Kidney epithelial cell (primary cell): ENCODE results near the genes CUTC and SEC31B.

DNA sequence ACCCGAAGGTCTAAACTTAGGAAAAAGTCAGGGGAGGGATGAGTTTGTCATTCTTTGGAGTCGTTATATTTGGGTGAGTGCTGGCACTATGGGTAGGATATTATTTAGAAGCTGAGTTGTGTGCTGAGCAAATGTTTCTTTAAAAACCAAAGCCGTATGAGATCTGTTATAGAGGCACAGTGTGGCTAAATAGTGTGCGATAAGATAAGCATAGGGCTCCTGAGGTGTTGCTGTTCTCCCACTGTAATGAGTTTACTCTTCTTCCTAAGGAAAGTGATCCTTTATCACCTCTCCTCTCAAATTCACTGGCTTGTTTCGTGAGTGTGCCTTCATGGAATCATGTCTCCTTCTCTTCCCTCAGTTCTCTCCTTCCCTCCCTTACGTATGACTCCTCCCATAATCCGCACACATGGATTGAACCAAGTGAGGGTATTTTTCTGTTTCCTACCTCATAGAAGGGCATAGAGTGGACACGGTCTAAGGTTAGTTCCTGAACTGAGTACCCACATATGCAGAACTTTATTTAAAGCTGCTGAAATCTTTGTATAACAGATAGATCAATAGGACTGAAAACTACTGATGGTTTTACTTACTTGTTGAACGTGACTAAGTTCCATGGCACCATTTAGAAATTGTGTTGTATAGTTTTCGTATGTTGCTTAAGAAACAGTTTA, 4.0 kb upstream of the GOT1 start:
- RAMPAGE, long total RNA, result no peak
- RRBS, result no CpG with 5 or more reads among the region's 10 CpGs

GRCh38 chr10:99529877-99530415, 2.8 kb upstream of the NKX2-3 start:
- RAMPAGE, long total RNA, result no peak
- RRBS, result 2% methylated on average over 2 of the region's 30 CpGs

DNA sequence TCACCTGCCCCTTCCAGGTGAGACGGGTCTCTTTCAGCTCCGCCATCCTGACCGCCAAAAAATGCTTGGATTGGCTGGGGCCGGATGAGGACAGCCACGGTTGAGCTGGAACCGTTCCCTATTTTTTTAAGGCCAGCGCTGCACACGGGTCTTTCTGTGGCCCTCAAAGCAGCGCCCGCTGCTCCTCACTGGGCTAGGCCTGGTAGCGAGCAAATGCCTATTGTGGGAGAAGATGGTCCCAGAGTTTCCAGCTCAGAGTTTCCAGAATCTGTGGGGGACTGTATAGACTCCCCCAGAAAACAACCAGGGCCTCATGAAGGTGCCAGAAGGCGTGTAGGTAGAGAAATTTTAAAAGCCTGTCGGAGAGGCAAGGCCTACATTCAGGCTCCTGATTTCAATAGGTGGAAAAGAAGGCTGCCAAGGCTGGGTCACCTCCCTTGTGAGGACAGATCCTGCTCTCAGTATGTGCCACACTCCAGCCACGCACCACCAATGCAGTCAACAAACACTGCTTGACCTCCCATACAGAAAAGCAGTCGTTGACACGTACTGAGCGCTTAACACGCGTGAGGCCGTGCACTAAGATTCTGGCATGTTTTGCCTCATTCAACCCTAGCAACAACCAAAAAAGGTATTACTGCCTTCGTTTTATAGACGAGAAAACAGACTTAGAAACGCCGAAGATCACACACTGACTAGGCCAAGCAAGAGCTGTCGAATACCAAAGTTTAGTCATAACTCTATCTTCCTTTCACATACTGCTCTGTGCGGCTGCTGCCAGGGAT, 1.1 kb upstream of the NKX2-3 start:
- RAMPAGE, long total RNA, result no peak
- RRBS, result no CpG with 5 or more reads among the region's 26 CpGs

DNA sequence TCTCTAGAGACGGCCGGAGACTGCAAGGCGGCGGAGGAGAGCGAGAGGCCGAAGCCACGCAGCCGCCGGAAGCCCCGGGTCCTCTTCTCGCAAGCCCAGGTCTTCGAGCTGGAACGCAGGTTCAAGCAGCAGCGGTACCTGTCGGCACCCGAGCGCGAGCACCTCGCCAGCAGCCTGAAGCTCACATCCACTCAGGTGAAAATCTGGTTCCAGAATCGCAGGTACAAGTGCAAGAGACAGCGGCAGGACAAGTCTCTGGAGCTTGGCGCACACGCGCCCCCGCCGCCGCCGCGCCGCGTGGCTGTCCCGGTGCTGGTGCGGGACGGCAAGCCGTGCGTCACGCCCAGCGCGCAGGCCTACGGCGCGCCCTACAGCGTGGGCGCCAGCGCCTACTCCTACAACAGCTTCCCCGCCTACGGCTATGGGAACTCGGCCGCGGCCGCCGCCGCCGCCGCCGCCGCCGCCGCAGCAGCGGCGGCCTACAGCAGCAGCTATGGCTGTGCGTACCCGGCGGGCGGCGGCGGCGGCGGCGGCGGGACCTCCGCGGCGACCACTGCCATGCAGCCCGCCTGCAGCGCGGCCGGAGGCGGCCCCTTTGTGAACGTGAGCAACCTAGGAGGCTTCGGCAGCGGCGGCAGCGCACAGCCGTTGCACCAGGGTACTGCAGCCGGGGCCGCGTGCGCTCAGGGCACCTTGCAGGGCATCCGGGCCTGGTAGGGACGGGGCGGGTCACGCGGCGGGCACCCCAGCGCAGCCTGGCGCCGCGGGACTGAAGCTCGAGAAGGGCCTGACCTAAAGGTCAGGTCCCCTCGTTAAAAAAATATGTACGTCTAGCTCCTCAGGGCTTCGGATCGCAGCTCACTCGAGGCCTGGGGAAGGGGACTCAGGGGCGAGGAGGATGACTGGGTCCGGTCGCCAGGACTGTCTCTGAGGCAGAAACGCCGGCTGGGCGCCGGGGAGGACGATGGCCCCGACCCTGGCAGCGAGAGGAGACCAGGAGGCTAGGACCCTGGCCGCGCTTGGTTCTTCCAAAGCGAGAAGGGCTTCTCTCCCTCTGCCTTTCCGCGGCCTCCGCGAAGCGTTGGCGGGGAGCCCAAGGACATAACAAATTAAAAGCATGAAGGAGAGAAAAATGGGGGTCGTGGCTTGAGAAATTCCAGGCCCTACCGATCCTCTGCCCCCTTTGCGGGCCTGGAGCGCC, 2.7 kb downstream of the NKX2-3 start:
- RAMPAGE, long total RNA, result no peak
- RRBS, result 2% methylated on average over 33 of the region's 128 CpGs

DNA sequence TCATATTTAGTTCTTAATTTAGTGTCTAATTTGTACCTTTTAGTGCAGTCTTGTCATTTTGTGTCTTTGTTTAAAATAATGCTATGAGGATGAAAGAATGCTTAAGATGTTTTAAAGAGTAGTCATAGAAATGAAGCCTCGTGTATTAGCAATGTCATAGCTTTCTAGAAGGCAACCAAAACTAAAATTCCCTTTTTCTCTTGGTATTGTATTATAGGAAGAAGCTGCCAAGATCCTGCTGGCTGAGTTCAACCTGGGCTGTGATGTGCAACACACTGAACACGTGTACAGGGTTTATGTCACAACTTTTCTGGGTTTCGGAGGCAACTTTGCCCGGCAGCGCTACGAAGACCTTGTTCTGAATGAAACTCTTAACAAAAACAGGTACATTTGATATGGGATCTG, 36.2 kb downstream of the COX15 start:
- RAMPAGE, long total RNA, result no peak
- RRBS, result no CpG with 5 or more reads among the region's 6 CpGs

- RAMPAGE, long total RNA, result start-site peak on the minus strand at chr10:99732072-99732138, 50 and 196 reads in 2 replicates; start-site peak on the plus strand at chr10:99732211-99732280, 97 and 300 reads in 2 replicates
- RRBS, result under 1% methylated on average over 7 of the region's 91 CpGs
These were observed at the start of gene CUTC for GRCh38 chr10:99731813-99733039. TSS of gene CUTC (plus strand) at chr10:99732234.

- RAMPAGE, long total RNA, result no peak
- RRBS, result no CpG with 5 or more reads among the region's 1 CpG
These were observed 6.5 kb upstream of the ABCC2 start for GRCh38 chr10:99776059-99776310.

- RAMPAGE, long total RNA, result no peak
- RRBS, result no CpG with 5 or more reads among the region's 5 CpGs
These were observed 2.6 kb downstream of the ABCC2 start for GRCh38 chr10:99785040-99785431.

DNA sequence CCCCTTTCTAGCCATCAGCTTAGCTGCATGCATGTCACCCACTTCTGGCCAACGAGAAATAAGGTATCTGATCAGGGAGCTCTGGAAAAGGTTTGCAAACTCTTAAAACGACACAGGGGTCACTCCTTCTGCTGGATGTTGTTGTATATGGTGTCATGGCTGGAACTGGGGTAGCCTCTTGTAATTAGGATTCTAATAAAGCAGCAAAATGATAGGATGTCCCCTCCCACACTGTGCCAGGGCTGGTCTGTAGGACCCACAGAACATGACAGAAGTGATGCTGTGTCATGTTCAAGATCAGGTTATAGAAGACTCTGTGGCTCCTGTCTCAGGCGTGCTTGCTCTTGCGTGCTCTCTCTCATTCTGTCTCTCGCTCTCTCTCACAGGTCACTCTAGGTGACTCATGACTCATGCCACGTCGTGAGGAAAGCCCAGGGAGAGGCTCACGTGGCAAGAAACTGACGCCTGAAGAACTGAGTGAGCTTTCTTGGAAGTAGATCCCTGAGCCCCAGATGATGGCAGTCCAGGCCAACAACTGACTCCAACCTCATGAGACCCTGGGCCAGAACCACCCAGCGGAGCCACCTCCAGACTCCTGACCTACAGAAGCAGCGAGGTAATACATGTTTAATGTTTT, 103.4 kb downstream of the DNMBP start:
- RAMPAGE, long total RNA, result no peak
- RRBS, result no CpG with 5 or more reads among the region's 11 CpGs

DNA sequence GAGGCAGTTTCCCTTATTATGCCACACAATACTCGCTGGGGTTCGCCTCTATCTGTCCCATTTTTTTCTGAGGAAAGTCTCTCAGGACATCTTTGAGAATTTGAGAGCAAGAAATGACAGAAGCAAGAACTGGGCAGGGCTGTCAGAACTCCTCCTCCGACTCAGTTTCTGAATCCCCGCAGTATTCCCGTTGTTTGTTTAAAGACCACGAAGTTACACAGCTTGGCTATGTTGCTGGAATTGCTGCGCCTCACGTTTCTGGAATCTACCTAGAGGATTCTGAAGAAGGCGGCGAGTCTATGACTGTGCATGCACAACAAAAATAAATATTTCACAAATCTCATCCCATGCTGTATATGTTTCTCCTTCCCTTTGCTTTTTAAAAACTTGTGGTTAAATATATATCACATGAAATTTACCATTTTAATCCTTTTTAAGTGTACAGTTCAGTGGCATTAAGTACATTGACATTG, 663 bp upstream of the DNMBP start:
- RAMPAGE, long total RNA, result no peak
- RRBS, result no CpG with 5 or more reads among the region's 10 CpGs

GRCh38 chr10:100019770-100020139, 10.0 kb upstream of the DNMBP start:
- RAMPAGE, long total RNA, result no peak
- RRBS, result no CpG with 5 or more reads among the region's 3 CpGs

DNA sequence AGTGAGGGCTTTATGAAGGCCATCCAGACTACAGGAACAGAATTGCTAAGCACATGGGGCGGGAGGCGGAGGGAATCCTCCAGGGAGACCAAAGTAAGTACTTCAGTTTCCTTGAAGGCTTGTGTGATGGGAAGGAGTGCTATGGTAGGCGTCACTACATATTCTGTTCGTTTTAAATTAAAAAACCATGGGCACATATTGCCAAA, 608 bp upstream of the ERLIN1 start:
- RAMPAGE, long total RNA, result no peak
- RRBS, result no CpG with 5 or more reads among the region's 4 CpGs

DNA sequence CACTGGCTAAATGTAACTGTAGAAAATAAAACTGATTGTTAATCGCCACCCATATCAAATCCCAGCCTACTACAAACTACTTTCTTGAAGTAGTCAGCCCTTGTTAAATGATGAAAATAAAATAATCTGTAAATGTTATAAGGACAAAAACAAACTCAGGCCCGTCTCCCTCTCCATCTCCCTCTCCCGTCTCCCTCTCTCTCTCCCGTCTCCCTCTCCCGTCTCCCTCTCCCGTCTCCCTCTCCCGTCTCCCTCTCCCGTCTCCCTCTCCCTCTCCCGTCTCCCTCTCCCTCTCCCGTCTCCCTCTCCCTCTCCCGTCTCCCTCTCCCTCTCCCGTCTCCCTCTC, 8.7 kb upstream of the CWF19L1 start:
- RAMPAGE, long total RNA, result no peak
- RRBS, result no CpG with 5 or more reads among the region's 12 CpGs

DNA sequence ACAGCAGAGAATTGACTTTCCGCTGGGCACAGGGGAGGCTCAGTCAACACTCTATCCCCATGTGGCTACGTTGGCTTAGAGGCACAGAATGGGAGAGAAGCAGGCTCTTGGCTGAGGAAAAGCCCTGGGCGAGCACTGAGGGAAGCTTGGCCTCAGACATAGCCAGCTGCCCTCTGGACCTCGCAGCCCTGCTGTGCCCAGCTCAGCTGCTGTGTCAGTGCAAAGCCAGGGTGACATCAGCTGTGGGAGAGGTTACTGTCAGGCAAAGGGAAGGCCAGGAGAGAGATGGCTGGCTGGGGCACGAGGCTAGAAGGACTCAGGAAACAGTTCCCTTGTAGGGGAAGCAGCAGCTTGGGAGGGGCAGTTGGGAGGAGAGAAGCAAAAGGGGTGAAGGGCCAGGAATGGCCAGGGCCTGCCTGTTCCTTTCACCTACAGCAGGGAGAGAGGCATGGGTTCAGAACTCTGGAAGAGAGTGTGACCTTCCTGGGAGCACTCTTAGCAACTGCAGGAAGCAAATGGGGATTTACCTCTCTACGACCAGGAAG, 5.9 kb upstream of the SCD start:
- RAMPAGE, long total RNA, result no peak
- RRBS, result no CpG with 5 or more reads among the region's 6 CpGs

- RAMPAGE, long total RNA, result no peak
- RRBS, result no CpG with 5 or more reads among the region's 13 CpGs
These were observed 9.2 kb downstream of the SCD start for GRCh38 chr10:100356029-100356827.

DNA sequence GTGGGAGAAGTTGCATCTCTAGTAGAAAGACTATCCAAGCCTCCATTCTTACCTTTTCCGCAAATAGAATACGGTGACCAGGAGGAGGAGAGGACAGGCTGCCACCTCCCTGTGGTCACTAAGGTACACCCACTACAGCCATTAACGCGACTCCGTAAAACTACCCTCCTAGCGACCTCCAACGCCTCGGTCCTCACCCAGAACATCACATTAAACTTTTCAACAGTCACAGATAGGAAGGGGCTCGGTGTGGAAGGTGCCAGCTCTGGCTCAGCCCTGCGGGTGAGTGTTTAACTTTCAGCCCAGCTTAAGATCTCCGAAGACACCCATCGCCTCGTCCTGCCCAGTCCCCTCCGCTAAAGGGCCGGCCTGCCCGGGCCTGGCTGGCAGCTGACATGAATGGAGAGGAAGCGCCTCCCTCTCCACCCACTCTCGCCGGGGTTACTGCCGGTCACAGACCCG, 25.9 kb downstream of the SCD start:
- RAMPAGE, long total RNA, result no peak
- RRBS, result 2% methylated on average over 5 of the region's 21 CpGs

DNA sequence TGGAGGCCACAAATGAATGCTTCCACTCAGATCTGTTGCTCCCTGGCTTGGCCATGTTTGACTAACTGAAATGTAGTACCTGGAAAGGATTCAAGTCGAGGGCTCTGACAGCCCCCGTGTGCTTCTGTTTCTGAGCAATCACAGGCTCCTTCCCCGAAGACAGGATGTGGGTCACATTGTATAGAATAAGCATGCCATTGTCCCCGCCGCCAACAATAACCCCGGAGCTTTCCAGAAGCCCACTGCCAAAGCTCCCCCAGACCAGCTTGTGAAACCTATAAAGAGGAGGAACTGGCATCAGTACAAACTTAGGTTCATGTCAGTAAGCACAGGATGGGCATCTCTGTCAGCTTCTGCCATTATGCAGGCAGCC, 10.4 kb downstream of the SEC31B start:
- RAMPAGE, long total RNA, result no peak
- RRBS, result no CpG with 5 or more reads among the region's 6 CpGs

DNA sequence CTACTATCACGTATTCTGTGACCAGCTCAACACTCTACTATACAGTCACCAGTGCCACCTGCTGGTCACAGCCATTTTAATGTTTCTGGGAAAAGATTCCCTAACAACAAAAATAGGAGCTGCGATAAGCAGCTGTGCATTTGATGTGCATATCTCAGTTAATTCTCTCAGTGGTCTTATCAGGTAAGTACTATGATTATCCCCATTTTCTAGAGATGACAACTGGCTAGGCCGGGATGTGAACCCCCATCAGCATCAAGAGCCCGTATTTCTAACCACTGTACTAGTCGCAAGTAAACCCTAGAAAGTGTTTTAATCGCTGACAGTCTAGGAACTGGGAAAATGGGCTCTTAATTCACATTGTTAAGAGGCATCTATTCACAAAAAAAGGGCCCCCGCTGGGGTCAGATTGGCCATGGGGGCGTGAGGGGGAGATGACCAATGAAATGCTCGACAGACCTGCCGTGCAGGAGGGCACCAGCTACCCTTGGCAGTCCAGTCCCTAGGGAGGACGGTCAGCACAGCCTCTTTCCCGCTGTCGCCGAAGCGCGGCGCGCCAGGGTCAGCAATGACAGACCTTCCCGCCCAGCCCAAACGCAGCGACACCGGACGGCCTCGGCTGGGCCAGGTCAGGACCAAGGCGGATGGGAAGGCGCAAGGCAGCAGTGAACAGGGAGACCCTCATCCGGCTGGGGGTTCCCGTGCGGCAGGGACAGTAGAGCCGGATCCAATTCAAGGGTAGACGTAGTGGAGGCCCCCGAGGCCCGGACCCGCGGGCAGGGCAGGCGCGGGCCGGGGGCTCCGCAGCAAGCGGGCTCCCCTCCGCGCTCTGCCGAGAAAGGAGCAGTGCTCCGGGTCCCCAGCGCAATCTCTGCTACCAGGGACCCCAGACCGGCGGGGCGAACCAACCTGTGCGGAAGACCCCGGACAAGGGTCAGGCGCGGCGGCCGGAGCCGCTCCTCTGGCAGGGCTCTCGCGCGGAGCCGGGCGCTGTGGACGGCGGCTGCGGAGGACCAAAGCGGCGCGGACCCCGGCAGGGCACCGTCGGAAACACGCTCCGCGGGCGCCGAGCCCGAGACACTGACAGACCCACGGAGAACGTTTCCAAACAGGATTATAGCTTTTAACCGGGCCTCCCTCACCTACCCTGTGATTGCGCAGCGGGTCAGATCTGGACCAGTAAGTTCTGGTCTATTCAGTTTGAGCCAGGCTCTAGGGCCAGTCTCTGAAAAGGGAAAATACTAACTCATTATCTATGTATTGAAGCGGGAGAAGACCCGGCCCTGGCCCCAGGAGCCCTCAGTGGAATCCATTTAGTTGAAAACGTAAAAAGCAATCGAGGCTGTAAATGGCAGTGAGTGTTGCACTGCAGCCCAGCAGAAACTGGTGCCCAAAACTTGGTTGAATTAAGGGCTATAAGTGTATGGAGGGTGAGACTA, at the start of gene SEC31B:
Gene SEC31B (minus strand): TSS at position 989 of the 1,439 bp plus-strand sequence.
- RAMPAGE, long total RNA, result no peak
- RRBS, result 3% methylated on average over 38 of the region's 84 CpGs

DNA sequence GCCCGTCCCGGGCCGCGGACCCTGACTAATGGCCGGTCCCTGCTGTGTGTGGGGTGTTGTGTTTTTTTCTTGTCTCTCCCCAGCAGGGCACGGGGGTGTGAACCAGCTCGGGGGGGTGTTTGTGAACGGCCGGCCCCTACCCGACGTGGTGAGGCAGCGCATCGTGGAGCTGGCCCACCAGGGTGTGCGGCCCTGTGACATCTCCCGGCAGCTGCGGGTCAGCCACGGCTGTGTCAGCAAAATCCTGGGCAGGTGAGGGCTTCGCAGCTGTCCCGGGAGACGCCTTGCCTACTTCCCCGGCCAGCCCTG, 4.2 kb downstream of the PAX2 start:
- RAMPAGE, long total RNA, result no peak
- RRBS, result 5% methylated on average over 12 of the region's 21 CpGs

DNA sequence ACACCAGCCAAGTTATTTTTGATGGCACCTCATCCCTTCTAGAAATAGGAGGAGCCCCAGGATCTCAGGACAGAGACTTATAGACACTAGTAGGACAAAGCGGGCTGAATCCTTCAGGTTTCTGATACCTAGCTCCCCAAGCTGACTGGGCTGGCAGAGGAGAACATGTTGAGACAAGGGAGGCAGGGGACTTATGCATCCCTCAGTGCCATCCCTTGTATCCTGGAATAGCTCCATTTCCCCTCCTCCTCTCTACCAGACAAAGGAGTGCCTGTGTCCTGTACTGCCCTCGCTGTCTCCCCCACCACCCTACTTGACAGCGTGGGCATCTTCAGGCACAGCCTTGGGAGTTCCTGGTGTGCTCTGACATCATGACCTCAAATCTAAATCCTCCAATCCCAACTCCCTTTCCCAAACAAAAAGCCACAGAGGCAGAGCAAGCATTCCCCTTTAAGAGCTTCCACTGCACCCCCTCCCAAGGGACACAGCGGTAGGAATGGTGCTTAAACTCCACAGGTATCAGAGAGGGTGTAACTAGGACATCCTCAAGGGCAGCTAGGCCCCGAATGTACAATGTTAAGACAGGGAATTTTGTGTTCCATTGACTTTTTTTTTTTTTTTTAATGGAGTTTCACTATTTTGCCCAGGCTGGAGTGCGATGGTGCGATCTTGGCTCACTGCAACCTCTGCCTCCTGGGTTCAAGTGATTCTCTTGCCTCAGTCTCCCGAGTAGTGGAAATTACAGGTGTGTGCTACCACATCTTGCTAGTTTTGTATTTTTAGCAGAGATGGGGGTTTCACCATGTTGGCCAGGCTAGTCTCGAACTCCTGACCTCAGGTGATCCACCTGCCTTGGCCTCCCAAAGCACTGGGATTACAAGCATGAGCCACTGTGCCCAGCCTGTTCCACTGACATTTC, 9.2 kb downstream of the SFXN3 start:
- RAMPAGE, long total RNA, result no peak
- RRBS, result no CpG with 5 or more reads among the region's 9 CpGs